Right lobe of liver (tissue), 4 donors: ENCODE results near the genes SMAD1 and ARHGAP10.

DNA sequence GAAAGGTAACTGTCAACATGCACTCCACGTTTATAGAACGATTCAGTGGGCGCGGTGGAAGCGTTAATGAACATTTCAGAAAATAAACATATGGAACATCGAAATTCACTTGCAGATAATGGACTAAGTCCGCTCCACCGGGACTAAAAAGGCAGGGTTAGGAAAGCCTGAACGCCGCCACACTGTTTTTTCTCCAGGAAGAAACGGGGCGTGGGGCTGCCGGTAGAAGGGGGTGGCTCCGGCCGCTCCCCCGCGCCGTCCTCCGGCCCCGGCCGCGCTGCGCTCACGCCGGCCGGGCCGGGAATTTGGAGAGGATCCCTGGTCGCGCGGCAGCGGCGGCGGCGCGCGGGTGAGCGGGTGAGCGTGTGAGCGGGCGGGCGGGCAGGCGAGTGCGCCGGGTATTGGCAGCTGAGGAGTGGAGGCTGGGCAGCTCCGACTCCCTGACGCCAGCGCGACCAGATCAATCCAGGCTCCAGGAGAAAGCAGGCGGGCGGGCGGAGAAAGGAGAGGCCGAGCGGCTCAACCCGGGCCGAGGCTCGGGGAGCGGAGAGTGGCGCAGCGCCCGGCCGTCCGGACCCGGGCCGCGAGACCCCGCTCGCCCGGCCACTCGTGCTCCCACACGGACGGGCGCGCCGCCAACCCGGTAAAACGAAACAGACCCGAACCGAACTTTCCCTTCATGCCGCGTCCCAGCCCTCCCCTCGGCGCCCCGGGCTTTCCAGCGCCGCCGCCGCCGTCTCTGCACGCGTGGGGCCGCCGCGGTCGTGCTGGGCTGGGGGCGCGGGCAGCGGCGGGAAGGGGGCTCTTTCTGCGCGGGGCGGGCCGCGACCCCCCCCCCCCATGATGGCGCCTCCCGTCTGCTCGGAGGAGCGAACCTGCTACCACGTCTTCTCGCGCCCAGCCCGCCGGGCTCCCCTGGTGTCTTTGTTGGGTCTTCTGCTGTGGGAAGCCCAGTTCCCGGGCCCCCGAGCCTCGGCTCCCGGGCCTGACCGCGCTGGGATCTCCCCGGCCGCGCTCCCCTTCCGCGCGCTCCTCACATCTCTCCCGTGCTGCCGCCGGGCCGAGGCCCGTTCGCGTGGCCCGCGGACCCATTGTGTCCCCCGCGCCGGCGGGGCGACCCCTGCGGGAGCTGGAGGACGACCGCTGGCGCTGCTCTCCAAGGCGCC lies at the start of gene SMAD1:
Gene SMAD1, plus strand, starts transcription at position 458 of the 1,166 bp plus-strand sequence.
- PRO-cap, 4 experiments = peak in 4 of 4 experiments; most common plus-strand start position 485 of the sequence (in 2); most common minus-strand start position 279 of the sequence (in 1)
- RAMPAGE, long total RNA, 2 experiments = start-site peak on the plus strand in 2 of 2 experiments, centred at positions 324 to 341 of the sequence, 13 to 16 reads per replicate

DNA sequence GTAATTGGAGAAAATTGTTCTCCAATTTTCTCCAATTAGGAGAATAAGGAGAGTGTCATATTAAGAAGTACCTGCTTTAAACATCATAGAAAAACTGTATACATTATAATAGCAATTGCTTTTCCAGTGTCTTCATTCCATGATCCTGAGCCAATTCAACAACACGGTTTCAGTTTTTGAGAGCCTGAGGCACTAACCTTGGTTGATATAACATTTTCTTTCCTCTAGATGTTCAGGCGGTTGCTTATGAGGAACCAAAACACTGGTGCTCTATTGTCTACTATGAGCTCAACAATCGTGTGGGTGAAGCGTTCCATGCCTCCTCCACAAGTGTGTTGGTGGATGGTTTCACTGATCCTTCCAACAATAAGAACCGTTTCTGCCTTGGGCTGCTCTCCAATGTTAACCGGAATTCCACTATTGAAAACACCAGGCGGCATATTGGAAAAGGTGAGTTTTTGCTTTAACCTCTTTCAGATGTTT lies 64.9 kb downstream of the SMAD1 start:
- PRO-cap, 4 experiments = no peak in any of the 4 experiments
- RAMPAGE, long total RNA, 2 experiments = start-site peak on the plus strand in 1 of 2 experiments, centred at position 239 of the sequence, 14 reads per replicate

DNA sequence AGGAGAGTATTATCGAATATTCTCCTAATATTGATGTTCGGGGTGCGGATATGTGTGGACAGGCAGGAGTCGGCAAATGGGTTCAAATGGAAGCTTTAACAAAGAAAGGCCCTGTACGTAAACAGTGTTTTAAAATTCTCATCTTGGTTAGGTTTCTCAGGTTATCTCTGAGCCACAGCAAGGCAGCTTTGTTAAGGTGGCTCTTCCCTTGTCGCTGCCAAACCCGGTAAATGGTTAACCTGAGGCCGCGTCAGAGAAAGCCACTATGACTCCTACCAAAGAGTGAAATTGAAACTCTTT lies 302 bp downstream of the MMAA start:
- PRO-cap, 4 experiments = peak in 4 of 4 experiments; most common minus-strand start position 232 of the sequence (in 4)
- RAMPAGE, long total RNA, 2 experiments = no peak in any of the 2 experiments

DNA sequence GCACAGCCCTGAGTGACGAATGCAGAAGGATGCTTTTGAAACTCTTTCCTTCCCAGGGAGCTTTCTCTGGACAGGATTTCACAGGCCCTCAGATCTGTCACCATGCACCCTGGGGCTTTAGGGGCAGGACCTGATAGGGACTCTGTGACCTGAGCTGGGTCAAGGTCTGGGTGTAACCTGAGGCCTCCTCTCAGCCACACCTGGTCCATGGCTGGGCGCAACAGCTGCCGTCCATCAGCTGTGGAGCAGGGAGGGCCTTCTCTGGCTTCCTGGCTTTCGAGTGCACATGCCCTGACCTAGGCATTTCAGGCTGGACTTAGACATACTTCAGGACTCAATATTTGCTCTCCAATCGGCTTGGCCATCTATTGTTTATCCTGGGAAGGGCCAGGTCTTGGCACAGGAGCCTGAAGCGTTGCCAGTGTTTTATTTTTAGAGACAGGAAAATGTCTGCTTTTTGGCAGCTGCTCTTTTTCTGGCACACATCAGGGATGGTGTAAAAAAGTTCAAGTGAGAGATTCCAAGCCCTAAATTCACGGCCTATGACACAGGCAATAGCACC lies 56.4 kb downstream of the C4orf51 start:
- PRO-cap, 4 experiments = peak in 2 of 4 experiments; most common minus-strand start position 278 of the sequence (in 2)
- RAMPAGE, long total RNA, 2 experiments = no peak in any of the 2 experiments

DNA sequence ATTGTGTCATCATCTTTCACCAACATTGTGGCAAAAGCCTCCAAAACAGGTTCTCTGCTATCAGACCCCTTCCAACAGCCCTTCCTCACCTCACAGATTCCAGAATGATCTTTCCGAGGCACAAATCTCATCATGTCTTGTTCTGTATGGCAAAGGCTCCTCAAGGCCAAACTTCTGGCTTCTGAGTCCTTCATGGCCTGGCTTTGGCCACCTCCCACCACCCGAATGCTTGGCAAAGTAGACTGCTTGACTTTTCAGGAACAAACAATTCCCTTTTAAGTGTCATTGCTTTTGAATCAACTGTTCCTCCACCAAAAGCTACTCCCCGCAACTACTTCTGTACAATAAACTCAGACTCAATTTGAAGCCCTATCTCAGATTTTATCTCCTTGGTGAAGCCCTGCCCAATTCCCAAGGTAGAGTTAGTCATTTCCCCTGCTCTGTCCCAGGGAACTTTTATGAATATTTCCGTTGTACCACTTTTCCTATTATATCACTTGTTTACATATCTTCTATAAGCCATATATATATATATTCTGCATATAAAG lies 102.7 kb downstream of the C4orf51 start:
- PRO-cap, 4 experiments = no peak in any of the 4 experiments
- RAMPAGE, long total RNA, 2 experiments = no peak in any of the 2 experiments

DNA sequence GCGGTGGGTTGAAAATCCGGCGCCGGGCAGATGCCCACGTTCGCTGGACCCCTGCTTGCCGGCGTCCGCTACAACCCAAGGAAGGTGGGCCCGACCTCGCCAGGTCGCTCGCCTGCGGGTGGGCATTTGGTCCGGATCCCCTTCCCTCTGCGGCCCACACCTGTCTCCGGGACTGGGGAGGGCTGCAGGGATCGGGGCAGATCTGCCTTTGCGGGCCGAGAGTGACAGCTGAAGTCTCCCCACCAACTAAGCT lies 714 bp upstream of the SLC10A7 start:
- PRO-cap, 4 experiments = no peak in any of the 4 experiments
- RAMPAGE, long total RNA, 2 experiments = no peak in any of the 2 experiments

DNA sequence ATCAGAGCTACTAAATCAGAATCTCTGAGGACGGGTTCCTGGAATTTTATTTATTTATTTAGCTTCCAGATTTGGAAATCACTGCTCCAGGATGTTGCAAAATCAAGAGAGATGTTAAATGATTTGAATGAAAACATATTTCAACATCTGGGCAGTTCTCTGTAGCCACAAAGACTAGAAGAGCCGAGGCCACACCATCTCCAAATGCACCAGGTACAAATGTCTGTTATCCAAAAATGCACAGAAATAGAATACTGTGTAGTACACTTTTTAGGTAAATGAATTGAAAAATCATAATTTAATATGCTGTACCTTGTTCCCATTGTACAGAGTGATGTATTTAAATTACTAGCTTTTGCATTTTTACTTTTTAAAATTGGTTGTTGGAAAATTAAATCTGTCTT lies 151.1 kb upstream of the TTC29 start:
- PRO-cap, 4 experiments = no peak in any of the 4 experiments
- RAMPAGE, long total RNA, 2 experiments = no peak in any of the 2 experiments

DNA sequence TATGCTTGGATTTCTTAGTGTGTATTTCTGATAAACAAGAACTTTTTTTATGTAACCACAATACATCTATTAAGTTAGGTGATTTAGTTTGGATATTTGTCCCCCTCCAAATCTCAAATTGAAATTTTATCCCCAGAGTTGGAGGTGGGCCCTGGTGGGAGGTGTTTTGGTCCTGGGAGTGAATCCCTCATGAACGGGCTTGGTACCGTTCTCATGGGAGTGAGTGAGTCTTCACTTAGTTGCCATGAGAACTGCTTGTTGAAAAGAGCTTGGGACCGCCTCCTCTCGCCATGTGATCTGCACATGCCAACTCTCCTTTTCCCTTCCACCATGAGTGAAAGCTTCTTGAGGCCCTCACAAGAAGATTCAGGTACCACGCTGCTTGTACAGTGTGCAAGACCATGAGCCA lies 201.3 kb upstream of the TTC29 start:
- PRO-cap, 4 experiments = no peak in any of the 4 experiments
- RAMPAGE, long total RNA, 2 experiments = no peak in any of the 2 experiments

GRCh38 chr4:147731155-147731826 lies 597 bp upstream of the ARHGAP10 start:
- PRO-cap, 4 experiments = peak in 3 of 4 experiments; most common plus-strand start chr4:147731806 (in 2); most common minus-strand start chr4:147731728 (in 2)
- RAMPAGE, long total RNA, 2 experiments = no peak in any of the 2 experiments

- PRO-cap, 4 experiments = peak in 4 of 4 experiments; most common plus-strand start chr4:147732062 (in 2); most common minus-strand start chr4:147732022 (in 3)
- RAMPAGE, long total RNA, 2 experiments = start-site peak on the plus strand in 1 of 2 experiments, at chr4:147732243-147732329 at its widest, 56 reads per replicate
Measured at GRCh38 chr4:147731827-147732553, at the start of gene ARHGAP10. ARHGAP10 (plus strand) TSS chr4:147732088.

- PRO-cap, 4 experiments = no peak in any of the 4 experiments
- RAMPAGE, long total RNA, 2 experiments = no peak in any of the 2 experiments
Measured at GRCh38 chr4:147969936-147970391, 238.1 kb downstream of the ARHGAP10 start.

GRCh38 chr4:147971141-147971519 lies 239.2 kb downstream of the ARHGAP10 start:
- PRO-cap, 4 experiments = no peak in any of the 4 experiments
- RAMPAGE, long total RNA, 2 experiments = no peak in any of the 2 experiments

DNA sequence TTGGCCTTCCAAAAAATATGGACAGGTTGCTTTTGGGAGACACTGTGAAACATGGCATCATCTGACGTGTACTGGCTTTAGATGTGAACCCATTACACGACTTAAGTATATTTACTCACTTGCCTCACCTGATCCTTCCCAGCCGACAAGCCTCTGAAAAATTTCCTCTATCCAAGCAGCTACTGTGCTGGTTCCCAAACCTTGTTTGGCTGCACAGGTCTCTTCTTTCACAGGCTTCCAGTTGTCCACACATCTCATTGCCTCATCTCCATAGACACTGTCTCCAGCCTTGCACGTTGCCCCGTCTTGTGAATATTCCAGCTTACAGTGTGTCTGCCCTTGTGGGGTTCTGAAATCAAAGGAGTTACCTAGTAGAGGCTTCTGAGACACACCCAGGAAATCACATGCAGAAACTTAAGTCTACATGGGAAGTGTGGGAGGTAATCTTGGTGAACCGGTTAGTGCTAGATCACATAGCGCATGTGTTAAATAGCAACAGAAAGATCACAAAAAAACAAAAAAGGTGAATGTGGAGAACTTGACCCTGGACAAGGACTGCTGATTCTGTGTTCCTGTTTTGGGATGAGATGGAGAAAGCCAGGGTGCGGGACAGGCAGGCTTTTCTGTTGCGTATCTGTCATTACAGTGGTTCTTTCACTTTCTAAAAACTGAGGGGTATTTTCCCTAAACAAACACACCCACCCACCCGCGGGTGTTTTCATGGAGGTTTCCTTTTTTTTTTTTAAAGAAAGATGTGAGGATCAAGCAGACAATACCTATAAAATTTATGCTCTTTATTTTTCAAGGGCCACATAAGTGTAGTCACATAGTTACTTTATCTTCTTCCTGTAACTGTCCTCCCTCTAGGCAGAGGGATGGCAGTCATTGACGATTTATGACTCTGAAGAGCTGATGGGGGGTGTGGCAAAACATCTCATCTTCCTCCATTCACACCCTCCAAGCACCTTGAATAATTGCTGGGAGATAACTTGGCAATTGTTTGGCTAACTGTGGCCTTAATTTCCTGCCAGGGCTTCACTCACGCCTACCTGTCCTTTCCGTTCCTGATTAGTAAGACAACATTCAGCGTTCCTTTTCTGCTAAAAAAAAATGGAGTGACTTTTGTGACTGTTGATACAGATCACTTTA lies 328.9 kb downstream of the ARHGAP10 start:
- PRO-cap, 4 experiments = no peak in any of the 4 experiments
- RAMPAGE, long total RNA, 2 experiments = no peak in any of the 2 experiments

- PRO-cap, 4 experiments = peak in 1 of 4 experiments; most common plus-strand start chr4:148216942 (in 1); most common minus-strand start chr4:148216885 (in 1)
- RAMPAGE, long total RNA, 2 experiments = no peak in any of the 2 experiments
Measured at GRCh38 chr4:148216586-148217452, 225.4 kb downstream of the NR3C2 start.

DNA sequence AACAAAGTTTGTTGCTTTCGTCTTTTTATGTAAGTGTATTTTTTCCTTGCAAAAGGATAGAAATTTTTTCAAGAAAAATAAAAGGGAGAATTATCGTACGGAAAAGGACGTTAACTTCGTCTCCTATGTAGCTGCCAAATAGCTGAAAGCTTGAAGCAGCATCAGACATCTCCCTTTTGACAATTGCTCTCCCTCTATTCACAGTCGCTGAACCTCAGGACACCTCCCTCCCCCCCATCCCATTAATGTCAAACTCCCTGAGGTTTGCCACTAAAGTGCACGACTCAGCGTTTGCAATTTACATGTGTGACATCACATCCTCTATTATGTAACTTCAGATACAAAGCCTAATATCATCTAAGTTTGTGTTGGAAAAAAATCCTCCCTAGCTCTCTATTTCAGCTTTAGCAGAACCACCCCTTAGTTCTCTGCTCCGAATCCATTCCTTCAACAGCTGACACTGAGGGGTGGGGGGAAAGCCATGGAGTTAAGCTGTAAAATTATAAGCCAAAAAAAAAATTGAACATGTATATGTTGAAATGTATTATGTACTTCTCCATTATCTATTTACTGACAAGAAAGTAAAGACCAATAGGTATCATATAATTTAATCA lies 5.5 kb upstream of the NR3C2 start:
- PRO-cap, 4 experiments = peak in 3 of 4 experiments; most common plus-strand start position 372 of the sequence (in 1); most common minus-strand start position 244 of the sequence (in 3)
- RAMPAGE, long total RNA, 2 experiments = no peak in any of the 2 experiments

- PRO-cap, 4 experiments = peak in 1 of 4 experiments; most common plus-strand start chr4:148513986 (in 1)
- RAMPAGE, long total RNA, 2 experiments = no peak in any of the 2 experiments
Measured at GRCh38 chr4:148513743-148514198, 71.6 kb upstream of the NR3C2 start.

- PRO-cap, 4 experiments = no peak in any of the 4 experiments
- RAMPAGE, long total RNA, 2 experiments = no peak in any of the 2 experiments
Measured at GRCh38 chr4:148680298-148681013, 238.2 kb upstream of the NR3C2 start.

DNA sequence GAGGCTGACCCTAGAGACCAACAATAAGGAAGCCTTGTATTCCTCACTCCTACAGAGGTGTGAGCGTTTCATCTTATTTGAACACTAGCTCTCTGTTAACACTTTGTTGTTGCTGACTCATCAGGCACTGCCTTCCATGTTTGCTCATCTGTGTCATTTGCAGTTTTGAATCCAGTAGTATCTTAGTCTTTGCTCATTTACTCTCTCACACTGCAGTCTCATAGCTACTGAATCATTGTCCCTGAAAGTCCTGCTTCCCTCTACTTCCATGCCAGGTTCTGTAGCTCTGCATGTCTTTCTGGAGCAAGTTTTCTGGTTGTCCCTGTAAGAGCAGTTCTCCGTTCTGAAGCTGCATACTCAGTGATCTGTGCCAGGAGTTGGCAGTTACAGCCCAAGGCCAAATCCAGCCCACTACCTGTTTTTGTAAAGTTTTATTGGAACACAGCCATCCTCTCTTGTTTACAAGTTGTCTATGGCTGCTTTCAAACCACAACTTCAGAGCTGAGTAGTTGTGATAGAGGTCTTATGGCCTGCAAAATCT lies 80.2 kb upstream of the DCLK2 start:
- PRO-cap, 4 experiments = no peak in any of the 4 experiments
- RAMPAGE, long total RNA, 2 experiments = no peak in any of the 2 experiments

DNA sequence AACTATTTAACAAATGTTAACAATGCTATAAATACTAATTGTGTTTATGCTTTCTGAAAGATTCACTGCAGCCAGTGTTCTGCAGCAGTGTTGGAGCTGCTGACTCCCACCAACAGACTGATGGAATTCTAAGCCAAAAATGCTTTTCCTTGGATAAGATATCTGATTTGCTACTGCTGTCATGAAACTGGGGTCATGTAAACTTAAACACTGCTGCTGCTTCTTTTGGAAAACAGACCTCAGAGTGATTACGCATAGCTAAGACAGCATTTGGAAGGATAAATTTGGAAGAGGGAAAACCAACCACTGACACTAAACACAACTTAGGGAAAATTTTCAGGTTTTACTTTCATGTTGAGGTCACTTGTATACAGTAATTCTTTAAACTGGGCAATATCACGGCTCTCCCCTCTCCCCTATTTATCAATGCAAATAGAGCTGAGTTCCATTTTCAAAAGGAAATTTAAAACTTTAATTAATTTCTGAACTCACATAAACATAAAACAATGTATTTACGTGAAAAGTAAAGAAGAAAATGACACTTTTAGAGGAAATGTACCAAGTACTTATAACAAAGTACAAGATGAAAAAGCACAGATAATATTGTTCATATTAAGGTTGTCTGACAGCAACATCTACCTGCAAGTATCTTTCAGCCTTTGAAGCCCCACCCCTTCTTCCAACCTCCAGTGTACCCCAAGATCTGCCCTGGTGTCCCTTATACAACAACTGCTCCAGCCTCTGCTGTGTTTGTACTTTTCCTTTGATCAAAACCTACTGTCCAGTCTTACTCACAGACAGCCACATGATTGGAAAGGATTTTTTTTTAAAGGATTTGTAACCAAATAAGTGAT lies 243.9 kb upstream of the MAB21L2 start:
- PRO-cap, 4 experiments = no peak in any of the 4 experiments
- RAMPAGE, long total RNA, 2 experiments = no peak in any of the 2 experiments

- PRO-cap, 4 experiments = no peak in any of the 4 experiments
- RAMPAGE, long total RNA, 2 experiments = no peak in any of the 2 experiments
Measured at GRCh38 chr4:150546324-150546728, 35.6 kb upstream of the MAB21L2 start.